Jejunum (tissue), 1 donor: Measurements from ENCODE around the gene CRYBB1.

GRCh38 chr22:25056949-25057761, 104.6 kb downstream of the KIAA1671 start:
- PRO-cap: no peak

DNA sequence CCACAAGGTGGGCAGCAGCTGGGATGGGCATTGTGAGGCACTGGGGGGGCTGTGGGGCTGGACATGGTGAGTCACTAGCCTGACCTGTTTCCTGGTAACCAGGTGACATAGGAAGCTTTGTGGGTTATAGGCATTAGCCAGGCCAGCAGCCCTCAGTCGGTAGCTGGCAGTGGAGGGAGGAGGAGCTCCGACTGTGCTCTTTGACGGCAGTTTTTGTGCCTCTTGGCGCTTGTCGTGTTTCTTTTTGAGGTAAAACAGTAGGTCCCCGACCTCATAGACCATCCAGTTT, 107.6 kb downstream of the CRYBB2 start:
- PRO-cap: no peak

DNA sequence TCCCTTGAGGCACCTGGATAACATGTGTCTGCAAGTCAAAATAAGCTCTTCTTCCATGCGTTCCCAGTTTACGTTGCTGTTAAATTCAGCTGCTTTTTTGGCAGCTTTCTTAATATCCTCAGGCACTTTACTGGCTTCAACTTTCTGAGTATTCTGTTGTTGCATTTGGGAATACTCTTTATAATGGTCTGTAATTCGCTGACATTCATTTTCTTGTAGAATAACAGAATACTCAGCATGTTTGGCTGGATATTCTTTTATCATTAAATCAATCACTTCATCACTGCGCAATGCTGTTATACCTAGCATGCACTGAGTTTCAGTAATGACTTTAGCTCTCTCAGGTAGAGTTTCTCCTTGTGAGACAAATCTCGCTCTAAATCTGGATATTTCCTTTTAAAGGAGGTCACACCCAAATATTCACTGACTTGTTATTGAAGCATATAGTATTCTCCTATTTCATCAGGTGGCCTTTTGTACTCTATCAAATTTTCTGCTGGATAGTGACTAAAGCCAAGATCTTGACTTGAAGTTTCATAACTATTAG, 130.5 kb downstream of the CRYBB2 start:
- PRO-cap: no peak

DNA sequence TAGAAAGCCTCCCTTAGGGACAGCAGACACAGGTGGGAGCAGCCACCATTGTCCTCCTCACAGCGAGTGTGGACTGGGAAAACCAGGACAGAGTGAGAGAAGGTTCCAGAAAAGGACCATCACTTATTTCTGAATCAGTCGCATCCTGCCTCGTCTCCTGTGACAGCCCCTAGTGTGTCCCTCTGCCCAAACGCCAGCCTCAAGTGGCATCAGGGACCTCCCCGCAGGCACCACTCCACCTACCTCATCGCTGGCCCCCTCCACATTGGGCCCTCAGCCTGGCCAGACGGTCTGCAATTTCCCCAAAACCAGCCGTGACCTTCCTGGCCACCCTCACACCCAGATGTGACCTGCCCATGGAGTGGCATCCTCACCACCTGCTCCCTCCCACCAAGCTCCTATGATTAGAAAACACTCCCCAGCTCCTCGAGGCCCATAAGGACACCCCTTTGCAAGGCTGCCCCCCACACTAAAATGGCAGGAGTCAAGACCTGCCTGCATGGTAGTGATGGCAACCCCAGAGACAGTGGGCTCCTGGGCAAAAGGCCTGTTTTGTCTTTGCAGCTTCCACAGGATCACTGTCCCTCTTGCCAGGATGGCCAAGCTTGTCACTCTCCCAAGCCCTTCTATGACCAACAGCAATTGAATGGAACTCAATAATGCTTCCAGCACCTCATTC, 154.9 kb downstream of the CRYBB2 start:
- PRO-cap: no peak

GRCh38 chr22:25493182-25493771, 71.2 kb upstream of the GRK3 start:
- PRO-cap: no peak

GRCh38 chr22:25563597-25564121, 816 bp upstream of the GRK3 start:
- PRO-cap: no peak

DNA sequence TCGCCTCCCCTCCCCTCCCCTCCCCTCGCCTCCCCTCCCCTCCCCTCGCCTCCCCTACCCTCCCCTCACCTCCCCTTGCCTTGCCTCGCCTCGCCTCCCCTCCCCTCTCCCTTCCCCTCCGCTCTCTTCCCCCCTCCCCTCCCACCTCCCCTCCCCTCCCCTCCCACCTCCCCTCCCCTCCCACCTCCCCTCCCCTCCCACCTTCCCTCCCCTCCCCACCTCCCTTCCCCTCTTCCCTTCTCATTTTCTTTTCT, 203.8 kb downstream of the MYO18B start:
- PRO-cap: no peak

GRCh38 chr22:26464156-26464694, 19.4 kb downstream of the HPS4 start:
- PRO-cap: no peak

GRCh38 chr22:26536012-26536775, 23.9 kb upstream of the TFIP11 start:
- PRO-cap: no peak

DNA sequence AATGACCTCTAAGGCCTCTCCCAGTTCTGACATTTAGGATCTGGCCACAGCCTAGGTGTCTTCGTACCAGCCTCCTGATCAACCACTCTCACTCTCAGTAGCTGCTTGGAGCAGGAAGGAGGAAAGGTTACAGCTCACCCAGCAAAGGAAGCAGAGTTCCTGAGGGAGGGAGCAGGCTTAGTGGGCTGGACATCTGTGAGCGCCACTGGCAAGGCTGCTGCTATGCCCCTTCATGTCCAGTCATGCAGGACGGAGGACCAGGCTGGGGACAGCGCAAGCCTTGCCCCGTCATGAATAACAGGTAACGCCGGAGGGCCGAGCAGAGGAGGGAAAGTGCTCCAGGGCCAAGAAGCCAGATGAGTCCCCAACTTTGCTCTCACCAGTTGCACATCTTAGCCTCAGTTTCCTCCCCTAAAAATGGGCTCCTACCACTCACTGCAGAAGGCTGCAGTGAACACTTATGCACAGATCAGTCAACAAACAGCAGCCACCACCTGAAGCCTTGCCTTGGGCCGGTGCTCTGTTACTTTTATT, 25.7 kb downstream of the TPST2 start:
- PRO-cap: no peak

- PRO-cap: no peak
These were observed at the start of gene CRYBB1 for GRCh38 chr22:26617688-26618257. Gene CRYBB1, minus strand, starts transcription at chr22:26618027.

DNA sequence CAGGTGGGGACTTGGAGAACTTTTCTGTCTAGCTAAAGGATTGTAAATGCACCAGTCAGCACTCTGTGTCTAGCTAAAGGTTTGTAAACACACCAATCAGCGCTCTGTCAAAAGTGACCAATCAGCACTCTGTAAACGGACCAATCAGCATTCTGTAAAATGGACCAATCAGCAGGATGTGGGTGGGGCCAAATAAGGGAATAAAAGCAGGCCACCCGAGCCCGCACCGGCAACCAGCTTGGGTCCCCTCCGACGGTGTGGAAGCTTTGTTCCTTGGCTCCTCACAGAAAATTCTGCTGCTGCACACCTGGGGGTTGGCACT, 145.0 kb downstream of the CRYBA4 start:
- PRO-cap: no peak

- PRO-cap: no peak
These were observed 281.7 kb downstream of the CRYBA4 start for GRCh38 chr22:26903480-26903876.

DNA sequence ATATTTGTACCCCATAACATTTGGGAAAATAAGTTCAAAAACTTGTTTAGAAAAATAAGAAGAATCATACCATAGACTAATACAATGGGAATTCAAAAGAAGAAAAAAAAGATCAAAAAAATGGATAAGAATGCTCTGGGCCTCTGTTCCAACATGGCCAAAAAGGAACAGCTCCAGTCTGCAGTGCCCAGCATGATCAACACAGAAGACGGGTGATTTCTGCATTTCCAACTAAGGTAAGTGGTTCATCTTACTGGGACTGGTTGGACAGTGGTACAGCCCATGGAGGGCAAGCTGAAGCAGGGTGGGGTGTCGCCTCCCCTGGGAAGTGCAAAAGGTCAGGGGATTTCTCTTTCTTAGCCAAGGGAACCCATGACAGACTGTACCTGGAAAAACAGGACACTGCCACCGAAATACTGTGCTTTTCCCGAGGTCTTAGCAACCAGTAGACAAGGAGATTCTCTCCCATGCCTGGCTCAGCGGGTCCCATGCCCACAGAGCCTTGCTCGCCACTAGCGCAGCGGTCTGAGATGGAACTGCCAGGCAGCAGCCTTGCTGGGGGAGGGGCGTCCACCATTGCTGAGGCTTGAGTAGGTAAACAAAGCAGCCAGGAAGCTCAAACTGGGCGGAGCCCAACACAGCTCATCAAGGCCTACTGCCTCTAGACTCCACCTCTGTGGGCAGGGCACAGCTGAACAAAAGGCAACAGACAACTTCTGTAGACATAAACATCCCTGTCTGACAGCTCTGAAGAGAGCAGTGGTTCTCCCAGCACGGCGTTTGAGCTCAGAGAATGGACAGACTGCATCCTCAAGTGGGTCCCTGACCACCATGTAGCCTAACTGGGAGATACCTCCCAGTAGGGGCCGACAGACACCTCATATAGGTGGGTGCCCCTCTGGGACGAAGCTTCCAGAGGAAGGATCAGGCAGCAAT, 428.4 kb downstream of the MN1 start:
- PRO-cap: no peak

- PRO-cap: no peak
These were observed 313.4 kb downstream of the MN1 start for GRCh38 chr22:27488258-27488462.

GRCh38 chr22:27790580-27791238, 10.8 kb downstream of the MN1 start:
- PRO-cap: no peak

GRCh38 chr22:27867969-27868592, 51.0 kb downstream of the PITPNB start:
- PRO-cap: no peak

GRCh38 chr22:27881326-27881988, 37.6 kb downstream of the PITPNB start:
- PRO-cap: no peak

DNA sequence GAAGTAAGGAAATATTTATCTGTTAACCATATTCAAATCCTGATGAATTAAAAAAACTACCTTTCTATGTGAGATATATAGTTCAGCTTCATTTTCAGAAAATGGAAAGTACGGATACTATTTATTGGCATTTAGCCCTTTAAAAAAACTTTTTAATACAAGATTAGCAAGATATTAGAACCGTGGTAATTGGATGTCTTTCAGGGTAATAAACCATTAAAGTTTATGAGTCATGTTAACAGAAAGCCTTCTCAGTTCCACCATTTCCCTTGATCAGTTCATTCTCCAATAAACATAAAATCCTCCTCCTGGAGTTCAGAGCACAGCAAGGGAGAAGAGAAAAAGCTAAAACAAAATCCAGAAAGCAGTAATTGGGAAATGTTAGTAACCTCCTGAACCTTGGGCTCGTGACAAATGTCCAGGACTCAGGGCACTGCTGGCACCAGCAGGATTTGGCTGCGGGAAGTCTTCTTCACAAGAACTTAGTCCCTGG, 43.1 kb upstream of the PITPNB start:
- PRO-cap: no peak

DNA sequence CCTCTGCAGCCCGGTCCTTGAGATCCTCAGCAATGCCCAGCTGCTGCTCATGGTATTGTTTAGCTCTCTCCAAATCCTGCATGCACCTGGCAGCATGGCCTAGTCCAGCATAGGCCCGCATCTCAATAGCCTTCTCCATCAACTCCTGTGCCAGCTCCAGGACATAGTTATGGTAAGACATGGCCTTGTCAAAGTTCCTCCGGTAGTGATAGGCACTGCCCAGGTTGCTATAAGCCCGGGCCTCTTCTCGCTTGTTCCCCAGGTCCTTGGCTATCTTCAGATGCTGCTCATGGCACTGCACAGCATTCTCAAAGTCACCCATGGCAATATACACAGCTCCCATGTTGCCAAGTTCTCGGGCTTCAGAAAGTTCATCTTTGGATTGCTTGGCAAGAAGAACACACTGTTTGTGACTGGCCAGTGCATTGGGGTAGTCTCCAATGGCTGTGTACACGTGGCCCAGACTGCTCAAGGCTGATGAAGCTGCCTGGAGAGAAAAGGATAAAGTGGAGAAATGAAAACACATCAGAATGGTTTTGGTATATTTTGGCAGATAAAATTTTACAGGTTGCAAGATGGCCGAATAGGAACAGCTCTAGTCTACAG, 244.2 kb upstream of the PITPNB start:
- PRO-cap: no peak